Cardiac ventricle fibroblast (primary cell): ENCODE data around the genes SLC13A5 and C17orf49.

GRCh38 chr17:4893901-4894567 lies 5.3 kb upstream of the C17orf107 start:
- RAMPAGE, long total RNA: no peak

GRCh38 chr17:4943807-4944645 lies 4.0 kb downstream of the RNF167 start:
- RAMPAGE, long total RNA: no peak

DNA sequence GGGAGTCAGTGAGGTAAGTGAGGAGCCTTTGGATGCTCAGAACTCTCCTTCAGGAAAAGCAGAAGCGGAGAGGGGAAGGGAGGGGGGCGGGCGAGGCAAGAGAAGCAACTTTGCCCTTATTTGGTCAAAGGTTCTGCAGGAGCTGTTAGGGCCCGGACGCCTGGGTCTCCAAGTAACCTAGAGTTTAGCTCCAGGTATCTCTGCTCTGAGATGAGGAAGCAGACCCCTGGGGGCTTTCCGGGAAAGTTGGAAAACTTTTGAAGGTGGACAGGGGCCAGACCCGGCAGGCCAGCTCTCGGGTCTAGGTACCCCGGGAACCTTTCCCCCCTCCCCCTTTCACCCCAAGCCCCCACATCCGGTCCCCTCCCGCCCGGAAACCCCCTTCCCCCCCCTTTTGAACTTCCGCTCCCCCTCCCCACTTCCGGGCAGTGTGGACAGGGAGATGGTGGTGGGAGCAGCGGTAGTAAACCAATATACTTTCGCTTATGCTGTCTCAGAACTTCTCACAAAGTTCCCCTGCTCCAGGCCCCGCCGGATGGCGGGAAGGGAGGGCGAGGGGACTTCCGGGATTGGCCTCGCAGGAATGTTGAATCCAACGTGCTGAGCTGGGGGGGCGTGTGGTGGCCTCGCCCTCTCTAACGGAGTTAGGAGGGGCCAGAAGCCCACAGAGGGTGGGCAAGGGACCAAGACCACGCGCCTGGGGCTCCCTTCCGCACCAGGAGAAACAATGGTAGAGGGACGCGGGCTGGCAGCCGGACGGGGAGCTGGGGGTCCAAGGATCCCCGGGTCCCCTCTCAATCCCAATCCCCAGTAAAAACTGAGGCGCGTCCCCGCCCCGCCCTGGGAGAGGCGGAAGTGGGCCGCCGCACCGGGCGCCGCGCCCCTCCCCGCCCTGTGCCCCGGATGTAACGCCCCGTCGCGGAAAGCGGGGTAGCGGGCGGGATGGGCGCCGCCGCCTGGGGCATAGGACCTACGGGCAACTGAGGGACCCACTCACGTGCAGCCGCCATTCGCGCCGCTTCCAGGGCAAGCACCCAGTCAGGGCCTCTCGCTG lies 884 bp downstream of the PFN1 start:
- RAMPAGE, long total RNA: no peak

DNA sequence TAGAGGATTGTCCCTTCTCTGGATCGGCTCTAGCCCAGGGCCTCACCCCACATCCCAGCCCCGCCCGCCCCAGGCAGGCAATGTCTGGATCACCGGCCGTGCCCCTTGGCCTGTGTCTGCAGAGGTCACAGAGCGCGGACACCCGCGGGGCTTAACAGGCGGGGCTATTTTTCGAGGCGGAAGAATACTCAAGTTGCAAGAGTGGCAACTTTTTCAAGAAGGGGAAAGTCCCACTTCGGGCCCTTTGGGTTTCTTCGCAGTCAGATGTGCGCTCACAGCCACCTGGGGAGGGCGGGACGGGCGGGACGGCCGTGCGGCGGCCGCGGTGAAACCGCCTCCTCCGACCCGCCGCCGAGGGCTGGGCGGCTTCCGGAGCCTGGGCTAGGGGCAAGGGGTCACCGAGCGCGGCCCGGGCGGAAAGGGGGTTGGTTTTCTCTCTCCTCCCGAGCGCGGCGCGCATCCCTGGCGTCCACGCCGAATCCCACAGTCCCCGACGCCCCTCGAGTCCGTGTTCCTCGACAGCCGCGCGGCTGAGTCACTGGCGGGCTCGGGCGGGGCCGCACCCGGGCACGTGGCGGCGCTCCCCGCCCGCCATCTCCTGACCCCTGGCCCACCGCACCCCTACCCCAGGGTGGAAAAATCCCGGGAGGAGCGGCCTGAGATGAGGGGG lies 1.1 kb upstream of the PFN1 start:
- RAMPAGE, long total RNA: no peak

DNA sequence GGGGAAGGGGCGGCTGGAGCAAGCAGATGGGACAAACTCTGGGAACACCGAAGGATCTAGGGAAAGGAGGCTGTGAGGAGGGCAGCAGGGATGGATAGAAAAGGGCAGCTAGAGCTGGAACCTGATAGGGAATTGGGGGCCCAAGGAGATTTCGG lies 265 bp downstream of the ENO3 start:
- RAMPAGE, long total RNA: no peak

DNA sequence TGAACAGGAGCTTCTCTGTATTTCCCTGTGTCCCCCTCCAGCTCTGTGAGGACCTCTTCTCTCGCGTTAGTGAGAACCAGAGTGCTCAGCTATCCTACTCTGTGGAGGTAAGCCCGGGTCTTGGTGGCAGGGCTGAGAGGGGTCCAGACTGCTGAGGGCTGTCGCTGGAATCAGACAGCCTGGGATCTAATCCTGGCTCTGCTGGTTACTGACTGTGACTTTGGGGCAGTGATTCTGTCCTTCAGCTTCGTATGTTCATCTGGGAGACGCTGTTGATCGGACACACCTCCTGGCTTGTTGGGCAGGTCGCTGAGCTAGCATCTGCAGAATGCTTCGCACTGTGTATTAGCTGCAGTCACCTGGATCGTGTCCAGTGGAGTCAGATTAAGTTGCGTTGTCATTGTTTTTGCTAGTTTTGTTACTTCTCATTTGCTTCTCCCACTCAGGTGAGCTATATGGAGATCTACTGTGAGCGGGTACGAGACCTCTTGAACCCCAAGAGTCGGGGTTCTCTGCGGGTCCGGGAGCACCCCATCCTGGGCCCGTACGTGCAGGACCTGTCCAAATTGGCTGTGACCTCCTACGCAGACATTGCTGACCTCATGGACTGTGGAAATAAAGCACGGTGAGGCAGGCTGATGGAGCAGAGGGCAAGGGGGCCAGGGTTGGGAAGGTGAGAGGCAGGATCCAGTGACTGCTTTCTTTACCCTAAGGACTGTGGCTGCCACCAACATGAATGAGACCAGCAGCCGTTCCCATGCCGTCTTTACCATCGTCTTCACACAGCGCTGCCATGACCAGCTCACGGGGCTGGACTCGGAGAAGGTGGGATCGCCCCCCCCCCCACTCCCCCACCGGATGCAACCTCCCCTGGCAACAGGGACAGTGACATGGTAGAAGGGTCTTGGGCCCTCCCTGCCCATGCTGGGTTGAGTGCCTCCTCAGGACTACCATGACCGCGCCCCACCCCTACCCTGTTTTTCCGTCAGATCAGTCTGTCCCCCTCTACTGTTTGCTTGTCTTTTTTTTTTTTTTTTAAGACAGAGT lies 4.6 kb downstream of the KIF1C start:
- RAMPAGE, long total RNA: no peak

DNA sequence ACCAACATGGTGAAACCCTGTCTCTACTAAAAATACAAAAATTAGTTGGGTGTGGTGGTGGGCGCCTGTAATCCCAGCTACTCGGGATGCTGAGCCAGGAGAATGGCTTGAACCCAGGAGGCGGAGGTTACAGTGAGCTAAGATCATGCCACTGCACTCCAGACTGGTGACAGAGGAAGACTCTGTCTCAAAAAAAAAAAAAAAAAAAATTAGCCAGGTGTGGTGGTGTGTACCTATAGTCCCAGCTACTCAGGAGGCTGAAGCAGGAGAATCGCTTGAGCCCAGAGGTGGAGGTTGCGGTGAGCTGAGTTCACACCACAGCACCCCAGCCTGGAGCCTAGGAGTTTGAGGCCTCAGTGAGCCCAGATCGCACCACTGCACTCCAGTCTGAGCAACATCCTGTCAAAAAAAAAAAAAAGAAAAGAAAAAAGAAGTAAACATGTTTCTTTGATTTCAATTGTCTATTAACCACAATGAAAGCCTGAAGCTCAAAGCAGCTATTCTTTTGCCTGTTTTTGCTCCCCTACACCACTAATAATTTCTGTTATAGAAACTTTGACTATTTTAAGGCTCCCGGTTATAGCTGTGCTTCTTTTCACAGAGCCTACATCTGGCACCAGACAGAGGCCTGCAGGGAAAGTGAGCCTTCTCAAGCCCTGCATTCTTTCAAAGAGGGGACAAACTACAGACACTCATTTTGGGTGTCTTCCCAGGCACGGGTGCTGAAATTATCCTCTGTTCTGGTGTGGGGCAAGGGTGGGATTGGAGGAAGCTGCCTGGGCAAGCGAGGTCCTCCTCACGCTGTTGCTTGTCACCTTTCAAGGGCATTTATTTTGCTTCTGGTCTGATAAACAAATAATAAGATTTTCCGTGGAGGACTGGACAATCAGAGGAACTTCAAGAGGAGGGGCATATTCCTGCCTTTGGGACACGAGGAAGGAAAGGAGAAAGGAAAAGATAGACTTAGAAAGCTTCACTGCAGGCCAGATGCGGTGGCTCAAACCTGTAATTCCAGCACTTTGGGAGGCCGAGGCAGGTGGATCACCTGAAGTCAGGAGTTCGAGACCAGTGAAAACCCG lies 14.2 kb upstream of the SLC52A1 start:
- RAMPAGE, long total RNA: no peak

- RAMPAGE, long total RNA: no peak
Measured at GRCh38 chr17:5096817-5098084, 14.4 kb downstream of the ZNF232 start.

GRCh38 chr17:5430663-5431320 lies 8.2 kb downstream of the C1QBP start:
- RAMPAGE, long total RNA: no peak

GRCh38 chr17:5619137-5619791 lies 35.0 kb upstream of the NLRP1 start:
- RAMPAGE, long total RNA: no peak

GRCh38 chr17:5649142-5649531 lies 64.8 kb upstream of the NLRP1 start:
- RAMPAGE, long total RNA: no peak

- RAMPAGE, long total RNA: no peak
Measured at GRCh38 chr17:6323456-6324136, 111.3 kb downstream of the AIPL1 start.

- RAMPAGE, long total RNA: no peak
Measured at GRCh38 chr17:6548410-6549201, 7.7 kb downstream of the PITPNM3 start.

- RAMPAGE, long total RNA: no peak
Measured at GRCh38 chr17:6558853-6559548, 2.6 kb upstream of the PITPNM3 start.

DNA sequence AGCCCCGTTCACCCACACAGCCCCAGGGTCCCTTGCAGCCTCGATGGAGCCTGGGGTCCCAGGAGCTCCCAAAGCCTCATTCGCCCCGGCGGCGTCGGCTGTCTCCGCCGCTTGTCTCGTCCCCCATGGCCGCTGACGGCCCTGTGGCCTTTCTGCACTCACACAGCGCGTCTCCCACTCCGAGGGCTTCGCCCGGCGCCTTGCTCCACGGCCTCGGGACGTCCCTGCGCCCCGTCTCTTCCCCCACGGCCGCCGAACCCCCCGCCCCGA lies 622 bp downstream of the KIAA0753 start:
- RAMPAGE, long total RNA: no peak

DNA sequence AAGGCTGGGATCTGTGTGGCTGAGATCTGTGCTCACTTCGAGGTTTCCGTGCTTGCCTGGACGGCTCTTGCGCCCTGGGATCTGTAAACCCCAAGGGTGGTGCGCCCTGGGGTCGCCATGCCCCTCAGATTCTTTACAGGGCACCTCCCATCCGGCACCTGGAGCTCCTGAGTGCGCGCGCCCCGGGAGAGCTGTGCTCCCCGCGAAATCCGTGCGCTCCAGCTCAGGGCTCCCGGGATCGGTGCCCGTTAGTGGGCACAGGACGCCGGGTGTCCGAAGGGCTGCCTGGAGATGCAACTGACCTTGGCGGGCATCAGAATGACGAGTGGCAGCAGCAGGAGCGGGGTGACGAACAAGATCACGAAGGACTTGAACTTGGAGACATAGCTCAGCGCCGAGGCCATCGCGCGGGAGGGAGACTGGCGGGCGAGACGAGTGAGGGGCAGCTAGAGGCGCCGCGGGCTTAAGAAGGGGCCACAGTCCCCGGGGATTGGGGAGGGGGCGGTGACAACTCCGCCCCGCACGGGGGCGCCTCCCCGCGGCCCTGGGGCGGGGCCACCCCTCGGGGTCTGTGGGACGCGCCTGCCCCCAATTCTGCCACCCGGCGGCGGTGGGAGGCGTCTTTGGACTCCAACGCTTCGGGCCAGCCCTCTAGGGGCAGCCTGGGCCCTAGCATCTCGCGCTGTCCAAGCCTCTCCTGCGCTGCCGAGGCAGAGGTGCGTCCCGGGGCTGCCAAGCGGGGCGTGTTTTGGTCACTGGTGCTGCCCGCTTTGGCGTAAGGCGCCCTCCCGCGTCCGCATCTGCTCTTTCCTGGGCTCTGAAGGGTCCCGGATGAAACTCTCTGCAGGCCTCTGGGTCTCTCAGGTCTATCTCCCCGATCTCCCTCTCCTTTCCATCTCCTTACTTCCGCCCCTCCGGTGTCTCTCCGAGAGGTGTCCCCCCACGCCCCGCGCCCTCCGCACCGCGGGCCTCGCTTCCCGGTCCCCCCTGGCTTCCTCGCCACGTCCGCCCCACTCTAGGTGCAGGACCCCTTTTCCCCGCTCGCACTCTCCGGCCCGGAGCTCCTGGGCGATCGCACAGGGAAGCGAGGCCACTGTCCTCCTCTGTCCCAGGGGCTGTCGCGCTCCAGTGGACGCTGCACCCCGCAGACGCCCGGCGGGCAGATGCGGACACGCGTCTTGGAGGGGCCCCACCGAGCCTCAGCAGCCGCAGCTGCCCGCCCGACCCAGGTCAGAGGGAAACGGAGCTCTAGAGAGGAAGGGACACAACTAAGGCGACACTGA lies at the start of gene SLC13A5:
TSS of gene SLC13A5 (minus strand) at position 440 of the 1,283 bp plus-strand sequence.
- RAMPAGE, long total RNA: no peak

DNA sequence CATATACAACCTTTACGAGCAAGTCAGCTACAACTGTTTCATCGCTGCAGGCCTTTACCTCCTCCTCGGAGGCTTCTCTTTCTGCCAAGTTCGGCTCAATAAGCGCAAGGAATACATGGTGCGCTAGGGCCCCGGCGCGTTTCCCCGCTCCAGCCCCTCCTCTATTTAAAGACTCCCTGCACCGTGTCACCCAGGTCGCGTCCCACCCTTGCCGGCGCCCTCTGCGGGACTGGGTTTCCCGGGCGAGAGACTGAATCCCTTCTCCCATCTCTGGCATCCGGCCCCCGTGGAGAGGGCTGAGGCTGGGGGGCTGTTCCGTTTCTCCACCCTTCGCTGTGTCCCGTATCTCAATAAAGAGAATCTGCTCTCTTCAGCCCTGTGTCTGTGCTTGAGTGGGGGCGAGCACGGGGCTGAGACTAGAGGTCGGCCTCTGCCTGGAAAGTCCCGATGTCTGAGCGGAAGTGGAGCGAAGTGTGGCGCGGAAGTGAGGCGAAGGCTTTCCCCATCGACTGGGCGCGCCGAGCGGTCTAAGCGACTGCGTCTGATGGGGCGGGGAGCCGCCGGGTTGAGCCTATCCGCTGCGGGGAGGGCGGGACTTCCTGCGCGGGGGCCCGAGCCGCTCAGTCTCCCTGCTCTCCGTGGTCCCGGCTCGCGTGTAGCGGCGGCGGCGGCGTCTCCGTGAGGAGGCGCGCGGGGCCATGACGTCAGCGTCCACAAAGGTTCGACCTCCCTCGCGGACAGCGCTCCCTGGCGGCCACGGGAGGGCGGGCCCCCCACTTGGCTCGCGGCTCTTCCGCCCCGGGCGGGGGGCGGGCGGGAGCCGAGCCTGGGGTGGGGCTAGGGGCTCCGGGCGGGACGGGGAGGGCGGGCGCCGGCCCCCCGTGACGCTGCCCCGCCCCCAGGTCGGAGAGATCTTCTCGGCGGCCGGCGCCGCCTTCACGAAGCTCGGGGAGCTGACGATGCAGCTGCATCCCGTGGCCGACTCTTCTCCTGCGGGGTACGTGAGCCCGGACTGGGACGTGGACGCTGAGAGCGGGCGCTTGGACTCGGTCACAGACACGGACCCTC lies at the start of gene C17orf49:
TSS of gene C17orf49 (plus strand) at position 623 of the 1,068 bp plus-strand sequence.
- RAMPAGE, long total RNA: start-site peak on the plus strand centred at position 615 of the sequence, 83 bp wide, 79 and 25 reads in 2 replicates; start-site peak on the plus strand centred at position 913 of the sequence, 58 bp wide, 102 and 9 reads in 2 replicates

DNA sequence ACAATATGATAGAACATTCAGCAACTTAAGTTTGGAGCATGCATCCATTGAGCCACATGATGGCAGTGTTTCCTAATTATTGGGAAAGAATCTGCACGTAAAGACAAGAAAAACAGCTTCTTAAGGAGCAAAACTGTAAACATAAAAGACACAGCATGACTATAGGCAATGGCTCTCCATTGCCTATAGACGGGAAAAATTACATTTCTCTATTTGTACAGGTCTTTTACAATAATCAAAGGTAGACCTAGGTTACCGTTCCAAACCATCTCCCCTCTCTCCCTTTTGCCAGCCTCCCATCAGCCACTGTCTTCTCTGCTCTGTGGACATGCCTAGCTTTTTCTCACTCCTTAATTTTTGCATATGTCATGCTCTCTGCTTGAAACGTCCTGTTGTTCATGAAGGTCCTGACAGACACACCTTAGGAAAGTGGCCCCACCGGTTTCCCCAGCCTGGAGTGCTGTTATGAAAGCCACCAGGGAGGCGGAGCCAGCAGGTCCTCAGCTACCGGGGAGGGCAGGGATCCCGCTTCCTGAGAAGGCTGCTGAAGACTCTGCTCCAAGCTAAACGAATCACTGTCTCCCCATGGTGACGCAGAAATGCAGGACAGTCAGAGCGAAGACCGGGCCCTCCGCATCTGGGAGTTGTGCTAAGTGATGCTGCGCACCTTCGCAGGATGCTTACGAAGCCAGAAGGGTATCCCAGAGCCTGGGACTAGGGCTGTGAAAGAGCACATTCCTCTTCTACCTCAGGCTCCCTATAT lies 2.2 kb upstream of the SLC16A11 start:
- RAMPAGE, long total RNA: no peak

- RAMPAGE, long total RNA: no peak
Measured at GRCh38 chr17:7058783-7059410, 15.0 kb upstream of the SLC16A11 start.

DNA sequence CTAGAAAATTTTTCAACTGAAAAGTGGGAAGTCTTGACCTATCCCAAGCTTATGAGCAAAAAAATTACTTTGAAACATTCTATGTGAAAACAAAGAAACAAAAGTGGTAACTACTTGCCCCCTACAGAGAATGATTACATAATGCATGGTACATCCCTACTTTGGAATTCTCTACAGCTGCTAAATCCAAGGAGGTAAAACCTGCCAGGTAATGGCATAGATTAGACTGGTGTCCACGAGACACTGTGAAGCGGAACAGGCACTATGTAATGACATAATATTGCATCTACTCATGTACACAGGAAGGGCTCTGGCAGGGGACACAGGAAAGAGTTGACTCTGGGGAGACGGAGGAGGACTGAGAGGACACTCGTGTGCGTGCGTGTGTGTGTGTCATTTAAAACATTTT lies 15.7 kb downstream of the ASGR2 start:
- RAMPAGE, long total RNA: no peak